ENCODE data around the gene GAPT.

DNA sequence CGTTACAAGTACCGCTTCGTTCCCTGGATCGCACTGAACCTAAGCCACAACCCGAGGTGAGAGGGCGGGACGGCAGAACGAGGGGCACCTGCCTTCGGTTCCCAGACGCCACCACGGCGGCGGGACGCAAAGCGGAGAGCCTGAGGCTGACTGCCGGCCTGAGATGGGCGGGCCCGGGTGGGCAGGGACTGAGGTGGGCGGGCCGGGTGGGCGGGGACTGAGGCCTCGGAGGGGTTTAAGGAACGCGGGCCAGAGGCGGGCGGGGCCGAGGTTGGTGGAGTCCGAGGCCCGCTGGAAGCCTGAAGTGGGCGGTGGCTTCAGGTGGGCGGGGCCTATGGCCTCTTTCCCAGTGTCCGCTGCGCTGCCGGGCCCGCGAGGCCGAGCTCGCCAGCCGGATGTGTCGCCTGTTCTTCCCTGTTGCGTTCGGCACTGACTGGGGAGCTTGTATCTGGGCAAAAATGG is 323 bp downstream of the SETD9 start:
- RRBS = no CpG with 5 or more reads among the region's 42 CpGs

- RRBS = no CpG with 5 or more reads among the region's 1 CpG
Measured at GRCh38 chr5:56935206-56935846, 16.6 kb downstream of the MIER3 start.

GRCh38 chr5:57435934-57436366 is 46.7 kb downstream of the ACTBL2 start:
- RRBS = no CpG with 5 or more reads among the region's 3 CpGs

GRCh38 chr5:57718175-57718713 is 235.6 kb upstream of the ACTBL2 start:
- RRBS = no CpG with 5 or more reads among the region's 2 CpGs

DNA sequence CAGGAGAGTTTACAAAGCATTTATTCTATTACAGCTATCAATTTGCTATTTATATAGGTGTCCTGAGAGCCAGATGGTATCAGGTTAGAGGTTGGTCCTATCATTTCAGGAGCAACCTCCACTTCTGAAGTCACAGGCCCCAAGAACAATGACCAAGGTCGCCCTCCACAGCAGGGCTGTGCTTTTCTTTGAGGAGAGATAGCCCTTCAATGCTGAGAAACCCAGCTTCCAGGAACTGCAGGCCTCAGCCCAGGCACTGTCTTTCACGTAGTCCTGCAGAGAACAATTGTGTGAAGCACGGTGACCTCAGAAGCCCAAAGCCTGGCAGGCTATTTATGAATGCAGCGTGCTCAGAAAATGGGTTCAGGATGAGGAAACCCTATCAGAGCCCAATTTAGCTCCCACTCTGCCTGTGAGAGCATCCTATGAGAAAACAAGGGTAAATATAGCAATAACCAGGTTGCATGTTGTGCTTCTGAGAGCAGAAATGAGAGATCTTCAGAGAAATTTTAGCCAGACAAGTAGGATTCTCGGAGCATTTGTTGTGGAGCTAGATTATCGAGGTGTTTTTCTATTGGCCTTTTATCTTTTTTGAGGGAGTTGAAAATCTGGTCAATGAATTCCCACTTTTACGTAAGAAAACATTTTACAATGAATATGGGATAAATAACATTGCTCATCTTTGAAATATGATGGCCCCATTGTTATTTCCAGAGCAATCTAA is 388.2 kb downstream of the PLK2 start:
- RRBS = no CpG with 5 or more reads among the region's 7 CpGs

DNA sequence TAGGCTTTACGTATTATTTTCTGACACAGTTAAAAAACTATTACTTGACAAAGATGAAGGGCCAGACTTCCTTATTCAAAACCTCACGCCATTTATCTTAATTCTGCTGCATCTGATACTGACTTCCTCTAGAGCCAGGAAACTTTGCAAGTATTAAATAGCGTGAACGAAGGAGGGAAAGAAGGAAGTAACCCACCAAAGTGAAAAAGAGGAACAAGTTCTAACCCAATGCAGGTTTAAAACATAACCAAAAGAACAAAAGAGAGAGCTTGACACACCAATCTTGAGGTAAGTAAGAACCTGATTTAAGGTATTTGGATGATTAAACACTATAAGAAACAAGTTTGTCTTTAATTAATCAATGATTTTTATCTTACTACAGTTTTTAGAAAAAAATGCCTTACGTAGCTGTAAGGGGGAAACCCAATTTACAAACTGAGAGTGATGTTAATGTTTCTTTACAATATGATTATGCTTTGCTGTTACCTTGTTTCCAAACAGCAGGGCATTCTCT is at the start of gene GAPT:
GAPT (plus strand) TSS at position 182 of the 514 bp plus-strand sequence.
- RRBS = no CpG with 5 or more reads among the region's 5 CpGs

DNA sequence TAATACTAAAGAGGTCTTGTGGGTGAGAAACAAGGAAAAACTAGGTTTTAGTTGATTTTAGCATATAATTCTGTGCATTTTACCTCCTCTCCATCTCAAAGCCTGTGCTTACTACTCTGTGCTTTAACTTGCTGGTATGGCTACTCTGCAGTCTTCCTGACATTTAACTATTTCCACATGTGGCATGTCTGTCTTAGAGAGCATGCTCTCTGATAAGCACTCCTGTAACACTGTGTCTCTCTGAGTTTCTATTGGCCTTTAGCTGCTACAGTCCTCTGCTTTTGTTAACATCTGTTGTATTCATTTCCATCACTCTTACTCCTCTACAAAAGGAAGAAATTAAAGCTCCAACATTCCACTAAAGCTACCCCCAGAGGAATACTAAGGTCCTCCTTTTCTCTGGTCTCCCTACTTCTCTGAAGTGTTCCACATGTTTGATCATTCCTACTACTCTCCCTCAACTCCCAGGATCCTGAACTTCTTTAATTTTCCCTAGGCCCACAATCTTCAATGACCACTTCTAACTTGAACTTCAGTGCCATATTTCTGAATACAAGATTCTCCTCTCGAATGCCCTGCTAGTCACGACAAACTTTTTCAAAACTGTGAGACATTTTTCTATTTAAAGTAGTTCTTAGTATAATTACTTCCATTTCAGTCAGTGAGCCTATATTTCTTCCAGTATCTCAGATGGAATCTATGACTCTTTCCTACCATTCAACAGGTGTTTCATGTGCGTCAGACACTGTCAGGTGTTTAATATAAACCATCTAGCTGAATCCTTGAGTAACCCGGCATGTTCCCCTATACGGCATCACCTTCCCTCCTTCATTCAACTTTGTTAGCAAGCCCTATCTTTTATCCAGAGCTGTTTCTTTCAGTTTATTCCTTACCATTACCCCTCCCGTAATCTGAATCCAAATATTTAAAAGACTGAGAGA is 418.6 kb downstream of the RAB3C start:
- RRBS = no CpG with 5 or more reads among the region's 6 CpGs

DNA sequence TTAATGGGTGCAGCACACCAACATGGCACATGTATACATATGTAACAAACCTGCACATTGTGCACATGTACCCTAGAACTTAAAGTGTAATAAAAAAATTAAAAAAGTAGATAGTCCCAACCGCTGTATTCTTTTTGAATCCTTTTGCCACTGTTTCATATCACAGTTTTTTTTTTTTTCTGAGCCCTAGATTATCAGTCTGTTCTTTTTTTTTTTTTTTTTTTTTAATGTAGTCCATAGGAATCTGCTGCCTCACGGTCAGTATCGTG is 433.2 kb downstream of the RAB3C start:
- RRBS = no CpG with 5 or more reads among the region's 3 CpGs

DNA sequence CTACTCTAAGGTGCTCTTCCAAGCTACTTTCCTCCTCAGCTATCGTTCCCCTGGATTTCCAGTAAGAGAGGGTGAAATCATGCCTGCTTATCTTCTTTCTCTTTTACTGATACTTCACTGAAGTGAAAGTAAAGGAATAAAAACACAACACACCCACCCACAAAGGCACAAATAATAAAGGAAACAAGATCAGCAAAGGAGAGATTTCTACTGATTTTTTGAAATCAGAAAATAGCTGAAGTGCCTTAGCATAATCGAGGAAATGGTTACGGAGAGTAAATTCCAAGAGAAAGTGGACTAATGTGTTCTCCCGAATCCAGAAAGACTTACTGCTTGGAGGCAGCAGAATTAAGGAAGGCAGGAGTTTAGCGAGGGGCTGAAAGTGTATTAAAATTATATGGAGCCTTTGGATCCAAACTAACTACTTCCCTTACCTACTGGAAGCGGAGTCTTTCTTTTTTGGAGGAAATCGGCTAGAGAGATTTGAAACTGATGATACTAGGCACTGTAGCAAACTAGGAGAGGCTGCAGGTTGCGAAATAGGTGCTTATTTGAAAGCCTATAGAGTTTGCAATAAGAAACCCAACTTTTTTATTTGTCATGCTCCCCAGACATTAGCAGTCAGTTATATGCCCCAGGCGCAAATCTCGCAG is 510.1 kb downstream of the RAB3C start:
- RRBS = no CpG with 5 or more reads among the region's 10 CpGs

- RRBS = no CpG with 5 or more reads among the region's 3 CpGs
Measured at GRCh38 chr5:59158076-59158759, 575.3 kb downstream of the RAB3C start.

GRCh38 chr5:59358495-59359025 is 535.0 kb downstream of the PDE4D start:
- RRBS = no CpG with 5 or more reads among the region's 3 CpGs

GRCh38 chr5:59458969-59459841 is 434.3 kb downstream of the PDE4D start:
- RRBS = no CpG with 5 or more reads among the region's 4 CpGs

DNA sequence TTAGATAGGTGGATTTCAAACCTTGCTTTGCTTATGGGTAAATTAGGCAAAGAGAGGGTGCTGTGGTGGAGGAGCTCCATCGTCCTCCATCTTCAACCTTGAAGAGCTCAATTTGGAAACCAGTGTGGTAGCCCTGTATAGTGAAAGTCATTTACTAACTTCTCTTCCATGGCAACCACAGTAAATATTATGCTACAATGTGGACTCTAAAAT is 276.5 kb downstream of the PDE4D start:
- RRBS = no CpG with 5 or more reads among the region's 1 CpG

GRCh38 chr5:59746286-59746913 is 147.1 kb downstream of the PDE4D start:
- RRBS = no CpG with 5 or more reads among the region's 8 CpGs

- RRBS = no CpG with 5 or more reads among the region's 1 CpG
Measured at GRCh38 chr5:59747587-59748311, 145.8 kb downstream of the PDE4D start.

GRCh38 chr5:60285564-60286015 is 392.1 kb upstream of the PDE4D start:
- RRBS = no CpG with 5 or more reads among the region's 2 CpGs

DNA sequence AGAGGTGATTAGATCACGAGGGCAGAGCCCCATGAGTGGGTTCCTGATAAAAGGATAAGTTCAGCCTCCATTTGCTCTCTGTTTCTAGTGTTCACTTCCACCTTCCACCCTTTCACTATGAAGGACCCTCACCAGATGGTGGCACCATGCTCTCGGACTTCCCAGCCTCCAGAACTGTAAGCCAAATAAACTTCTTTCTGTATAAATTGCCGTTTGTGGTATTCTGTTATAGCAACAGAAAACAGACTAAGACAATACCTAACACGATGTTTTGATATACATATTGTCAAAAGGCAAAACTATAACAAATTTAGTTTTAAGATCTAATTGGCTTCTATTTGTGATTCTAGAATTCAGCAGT is 166.1 kb downstream of the DEPDC1B start:
- RRBS = no CpG with 5 or more reads among the region's 4 CpGs

DNA sequence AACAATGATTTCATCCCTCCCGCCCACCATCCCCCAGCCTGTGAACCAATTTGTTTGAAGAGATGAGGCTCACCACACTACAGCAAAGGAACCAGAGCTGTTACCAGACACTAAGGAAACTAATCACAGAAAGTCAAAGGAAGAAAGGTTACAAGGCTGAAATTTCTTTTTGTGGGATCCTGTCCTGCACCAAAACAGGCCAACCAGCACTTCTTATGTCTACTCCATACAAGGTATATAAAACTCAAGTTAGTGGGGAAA is 158.4 kb downstream of the DEPDC1B start:
- RRBS = no CpG with 5 or more reads among the region's 1 CpG